Peripheral blood mononuclear cell (primary cell): Measurements from ENCODE around the genes B3GAT2, RIMS1 and CGAS.

DNA sequence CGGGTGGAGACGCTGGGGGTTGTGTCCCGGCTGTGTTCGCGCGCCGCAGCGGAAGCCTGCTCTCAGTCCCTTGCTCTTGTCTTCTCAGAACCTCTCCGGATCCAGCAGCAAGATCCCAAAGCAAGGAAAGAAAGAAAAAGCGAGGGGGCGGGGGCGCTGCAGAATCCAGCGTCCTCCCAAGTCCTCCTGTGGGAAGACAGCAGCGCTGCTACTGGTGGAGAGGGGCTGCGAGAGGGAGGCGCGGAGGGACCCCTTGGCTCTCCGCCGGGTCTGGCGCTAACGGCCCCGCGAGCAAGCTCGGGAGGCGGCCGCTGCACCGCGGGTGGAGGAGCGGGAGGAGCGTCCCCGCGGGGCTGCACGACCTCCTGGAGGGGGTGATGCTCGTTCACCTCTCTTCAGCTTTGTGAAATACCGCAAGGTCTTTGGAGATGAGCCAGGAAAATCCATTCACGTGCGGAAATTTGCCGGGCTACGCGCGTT, at the start of gene B3GAT2:
Gene B3GAT2 (minus strand): TSS at position 109 of the 480 bp plus-strand sequence.
- PRO-cap, 8 experiments, result no peak in any of the 8 experiments

DNA sequence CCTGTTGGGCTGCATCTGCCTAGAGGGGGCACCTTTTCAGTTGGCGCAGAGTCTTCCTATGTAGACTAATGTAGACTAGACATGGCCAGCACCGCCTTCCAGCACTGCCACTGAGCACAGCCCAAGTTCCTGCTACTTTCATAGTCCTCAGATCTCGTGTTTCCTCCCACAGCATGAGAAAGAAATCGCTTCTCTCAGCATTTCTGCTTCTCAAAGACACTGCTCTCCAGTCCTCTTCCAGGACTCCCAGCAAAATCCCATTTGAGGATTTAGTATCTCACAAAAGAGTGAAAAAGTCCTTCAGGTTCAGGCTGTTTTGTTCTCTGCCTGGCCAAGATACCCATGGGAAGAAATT, 35.6 kb downstream of the OGFRL1 start:
- PRO-cap, 8 experiments, result no peak in any of the 8 experiments

DNA sequence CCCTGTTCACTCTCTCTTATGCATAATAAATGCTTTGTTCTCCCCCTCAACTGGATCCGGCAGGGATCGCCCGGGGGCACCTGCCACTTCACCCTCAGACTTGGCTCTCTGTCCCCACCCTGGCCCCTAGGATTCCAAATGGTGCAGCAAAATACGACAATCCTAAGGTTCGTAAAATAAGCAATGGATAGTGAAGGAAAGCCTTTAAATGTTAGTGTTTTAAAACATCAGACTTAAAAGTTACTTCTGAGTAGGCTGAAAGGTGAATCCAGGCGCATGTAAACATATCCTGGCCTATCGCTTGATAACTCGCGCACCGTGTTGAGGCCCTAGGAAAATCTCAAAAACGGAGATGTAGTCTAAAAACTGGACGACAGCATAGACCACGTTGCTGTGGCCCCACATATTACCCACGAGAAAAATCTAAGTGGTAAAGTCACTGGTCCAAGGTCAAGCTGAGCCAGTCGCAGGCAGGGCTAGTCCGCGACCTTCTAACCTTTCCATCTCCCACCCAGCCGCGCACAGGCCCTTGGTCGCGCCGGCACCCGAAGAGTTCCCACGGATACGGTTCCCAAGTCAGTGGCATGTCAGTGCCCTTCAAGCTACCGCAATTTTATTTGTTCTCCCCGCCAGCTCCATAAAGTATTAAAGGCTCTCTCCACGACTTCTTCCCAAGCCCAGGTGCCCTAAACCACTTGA, 130.9 kb downstream of the OGFRL1 start:
- PRO-cap, 8 experiments, result no peak in any of the 8 experiments

DNA sequence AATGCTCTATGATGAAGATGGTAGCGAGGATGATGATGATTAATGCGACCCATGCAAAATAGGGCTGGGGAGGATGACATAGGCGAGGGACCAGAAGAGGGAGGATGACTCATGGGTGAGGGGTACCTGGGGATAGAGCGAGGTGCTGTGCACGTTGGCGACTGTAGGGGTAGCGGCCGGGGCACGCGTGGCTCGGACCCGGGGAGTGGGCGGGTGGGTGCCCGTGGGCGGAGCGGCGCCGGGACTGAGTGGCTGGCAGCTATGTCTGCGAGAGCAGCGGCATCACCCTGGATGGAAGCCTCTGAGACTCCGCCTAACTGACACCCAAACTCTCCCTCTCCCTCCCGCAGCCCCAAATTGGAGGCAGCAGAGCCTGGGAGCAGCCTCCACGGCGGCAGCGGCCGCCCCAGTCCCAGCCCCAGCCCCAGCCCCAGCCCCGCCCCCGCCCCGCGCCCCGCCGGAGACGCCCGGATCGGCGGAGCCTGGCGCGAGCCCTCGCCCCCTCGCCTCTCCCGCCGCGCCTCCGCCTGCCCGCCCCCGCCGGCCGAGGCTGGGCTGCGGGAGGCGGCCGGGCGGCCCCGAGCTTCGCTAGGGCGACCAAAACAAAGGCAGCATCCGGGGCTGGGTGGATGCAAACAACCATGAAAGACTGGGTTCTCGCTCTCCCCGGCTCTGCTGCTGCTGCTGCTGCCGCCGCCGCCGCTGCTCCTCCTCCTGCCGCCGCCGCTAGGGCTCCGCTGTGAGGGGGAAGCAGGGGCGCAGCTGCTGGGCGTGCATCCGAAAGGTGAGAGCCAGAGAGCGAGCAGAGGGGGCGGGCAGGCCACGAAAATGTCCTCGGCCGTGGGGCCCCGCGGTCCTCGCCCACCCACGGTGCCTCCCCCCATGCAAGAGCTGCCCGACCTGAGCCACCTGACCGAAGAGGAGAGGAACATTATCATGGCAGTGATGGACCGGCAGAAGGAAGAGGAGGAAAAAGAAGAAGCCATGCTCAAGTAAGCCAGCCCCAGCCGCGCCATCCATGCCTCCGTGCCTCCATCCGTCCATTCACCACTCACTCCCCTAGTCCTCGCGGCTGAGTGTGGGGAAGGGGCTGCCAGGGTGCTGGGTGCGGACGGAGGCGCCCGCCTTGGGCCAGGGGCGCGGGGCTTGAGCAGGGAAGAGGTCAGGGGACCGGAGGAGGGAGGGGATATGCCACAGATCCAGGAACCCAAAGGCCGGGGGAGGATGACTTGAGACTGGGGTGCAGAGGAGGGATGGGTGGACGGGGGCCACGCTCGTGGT, at the start of gene RIMS1:
Gene RIMS1 (plus strand): TSS at position 355 of the 1,281 bp plus-strand sequence.
- PRO-cap, 8 experiments, result peak in 2 of 8 experiments; most common minus-strand start position 711 of the sequence (in 2)

GRCh38 chr6:72638833-72639574, 17.1 kb downstream of the KCNQ5 start:
- PRO-cap, 8 experiments, result no peak in any of the 8 experiments

DNA sequence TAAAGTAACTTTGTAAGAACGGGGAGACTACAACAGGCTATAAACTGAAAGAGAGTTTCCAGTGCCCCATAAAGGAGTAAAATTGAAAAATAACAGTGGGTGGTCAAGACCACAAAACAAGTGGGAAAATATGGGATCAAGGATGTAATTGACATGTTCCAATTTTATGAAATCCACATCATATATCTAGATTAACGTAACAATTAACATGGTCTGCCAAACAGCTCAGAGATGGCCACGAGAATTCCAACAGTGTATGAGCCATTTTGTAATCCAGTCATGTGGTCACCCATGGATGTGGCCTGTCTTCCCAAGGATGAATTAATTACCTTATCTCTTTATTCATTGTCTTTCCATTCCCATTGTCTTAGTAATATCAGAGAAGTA, 194.6 kb downstream of the KCNQ5 start:
- PRO-cap, 8 experiments, result peak in 2 of 8 experiments; most common plus-strand start position 239 of the sequence (in 2)

GRCh38 chr6:73422376-73422831, 27.8 kb downstream of the DDX43 start:
- PRO-cap, 8 experiments, result peak in 8 of 8 experiments; most common minus-strand start chr6:73422548 (in 8)

GRCh38 chr6:73451784-73452544, at the start of gene CGAS:
Gene CGAS, minus strand, starts transcription at chr6:73452297.
- PRO-cap, 8 experiments, result peak in 8 of 8 experiments; most common plus-strand start chr6:73451900 (in 5); most common minus-strand start chr6:73452276 (in 6)

GRCh38 chr6:73517703-73518138, 3.1 kb downstream of the EEF1A1 start:
- PRO-cap, 8 experiments, result no peak in any of the 8 experiments

- PRO-cap, 8 experiments, result no peak in any of the 8 experiments
Observed at GRCh38 chr6:73887070-73887385, 191.0 kb downstream of the CD109 start.

GRCh38 chr6:75084790-75085911, 120.7 kb downstream of the COL12A1 start:
- PRO-cap, 8 experiments, result no peak in any of the 8 experiments

DNA sequence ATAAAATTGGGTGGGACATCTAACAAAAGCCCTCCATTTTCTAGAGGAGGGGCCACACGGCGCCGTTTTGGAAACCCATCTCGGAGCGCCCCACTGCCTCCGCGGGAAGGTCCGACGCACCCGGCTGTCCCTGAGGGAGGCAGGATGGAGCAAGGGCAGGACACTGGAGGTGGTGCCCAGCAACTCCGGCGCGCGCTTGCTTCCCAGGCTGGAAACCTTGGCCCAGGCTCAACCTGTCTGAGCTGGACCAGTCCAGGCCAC, 4.1 kb downstream of the COL12A1 start:
- PRO-cap, 8 experiments, result no peak in any of the 8 experiments

DNA sequence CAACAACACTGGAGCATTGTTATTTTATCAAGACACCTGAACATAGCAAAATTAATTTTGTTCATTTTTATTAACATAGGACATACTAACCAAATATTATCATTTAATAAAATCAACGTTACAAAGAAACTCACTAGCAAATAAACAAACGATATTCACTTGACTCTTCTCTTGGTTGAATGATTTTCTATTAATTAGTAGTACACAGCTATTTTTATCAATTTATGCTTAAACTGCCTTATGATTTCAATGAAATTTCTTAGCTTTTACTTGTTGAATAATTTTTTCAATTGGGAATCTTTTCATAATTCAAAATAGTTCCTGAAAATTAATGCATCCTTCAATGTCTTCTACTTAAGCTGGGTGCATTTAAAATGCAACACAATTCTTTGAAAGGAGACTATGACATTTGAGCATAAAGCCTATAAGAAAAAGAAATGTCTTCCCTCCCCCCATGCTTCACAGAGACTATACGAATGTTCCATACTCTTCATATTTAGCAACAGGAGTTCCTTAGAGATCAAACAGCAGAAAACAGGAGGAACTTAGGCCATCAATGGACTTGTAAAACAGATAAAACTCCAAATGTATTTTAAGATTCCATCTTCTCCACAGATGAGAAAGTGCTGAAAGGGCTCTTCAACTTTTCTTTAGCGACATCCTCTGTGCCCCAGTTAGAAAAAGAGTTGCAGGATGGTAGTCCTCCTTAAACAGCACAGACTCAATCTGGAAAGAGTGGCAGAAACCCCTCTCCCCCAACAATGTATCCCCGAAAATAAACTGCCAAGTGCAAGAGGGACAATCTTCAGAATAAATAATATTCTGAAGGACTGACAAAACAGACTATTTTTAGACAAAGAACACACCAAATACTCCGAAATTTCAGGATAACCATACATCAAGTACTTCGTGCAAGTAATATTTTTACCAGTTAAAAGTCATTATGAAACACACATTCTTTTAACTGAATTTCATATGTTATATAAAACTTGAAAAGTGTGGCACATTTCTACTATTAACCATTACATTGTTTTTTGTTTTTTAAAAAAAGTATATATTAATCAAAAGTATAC, 10.3 kb upstream of the COX7A2 start:
- PRO-cap, 8 experiments, result no peak in any of the 8 experiments

- PRO-cap, 8 experiments, result no peak in any of the 8 experiments
Observed at GRCh38 chr6:75607881-75608650, 6.4 kb downstream of the SENP6 start.

GRCh38 chr6:75889898-75890276, 140.8 kb downstream of the MYO6 start:
- PRO-cap, 8 experiments, result no peak in any of the 8 experiments

GRCh38 chr6:78605862-78606121, 261.6 kb upstream of the IRAK1BP1 start:
- PRO-cap, 8 experiments, result no peak in any of the 8 experiments

DNA sequence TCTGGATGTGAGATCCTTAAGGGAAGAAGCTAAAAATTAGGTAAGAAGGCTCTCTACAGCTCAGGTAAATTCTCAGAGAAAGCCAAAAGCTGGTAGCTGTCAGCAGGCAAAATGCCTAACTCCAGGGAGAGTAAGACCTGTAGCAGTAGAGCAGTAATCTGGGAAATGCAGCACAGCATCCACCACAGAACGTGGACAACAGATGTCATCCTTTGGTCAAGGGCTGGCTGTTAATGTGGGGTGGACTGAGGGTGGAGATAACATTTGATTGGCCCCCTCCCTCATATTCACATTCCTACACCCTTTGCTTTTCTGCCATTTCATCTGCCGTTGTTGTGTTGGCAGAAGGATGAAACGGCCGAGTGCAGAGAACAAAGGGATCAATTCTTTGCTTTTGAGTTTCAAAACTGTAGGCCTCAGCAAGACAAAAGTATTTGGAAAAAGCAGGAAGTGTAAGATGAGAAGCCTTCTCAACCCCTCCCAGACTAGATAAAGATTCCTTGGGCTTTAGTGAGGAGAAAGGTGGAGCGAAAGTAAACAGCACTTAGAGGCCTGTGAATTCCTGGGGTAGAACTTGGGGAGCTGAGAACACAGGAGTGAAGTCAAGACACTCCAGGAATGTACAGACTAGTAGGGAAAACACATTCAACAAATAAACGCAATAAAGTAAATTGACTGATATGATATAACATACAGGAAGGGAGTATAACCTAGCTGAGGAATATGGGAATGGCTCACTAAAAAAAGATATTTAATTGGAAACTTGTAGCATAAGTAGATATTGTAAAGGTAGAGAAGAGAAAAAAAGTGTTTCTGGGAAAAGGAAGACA, 74.3 kb upstream of the PHIP start:
- PRO-cap, 8 experiments, result no peak in any of the 8 experiments

- PRO-cap, 8 experiments, result no peak in any of the 8 experiments
Observed at GRCh38 chr6:79171083-79171282, 92.9 kb upstream of the PHIP start.

GRCh38 chr6:79180307-79180650, 102.2 kb upstream of the PHIP start:
- PRO-cap, 8 experiments, result no peak in any of the 8 experiments

DNA sequence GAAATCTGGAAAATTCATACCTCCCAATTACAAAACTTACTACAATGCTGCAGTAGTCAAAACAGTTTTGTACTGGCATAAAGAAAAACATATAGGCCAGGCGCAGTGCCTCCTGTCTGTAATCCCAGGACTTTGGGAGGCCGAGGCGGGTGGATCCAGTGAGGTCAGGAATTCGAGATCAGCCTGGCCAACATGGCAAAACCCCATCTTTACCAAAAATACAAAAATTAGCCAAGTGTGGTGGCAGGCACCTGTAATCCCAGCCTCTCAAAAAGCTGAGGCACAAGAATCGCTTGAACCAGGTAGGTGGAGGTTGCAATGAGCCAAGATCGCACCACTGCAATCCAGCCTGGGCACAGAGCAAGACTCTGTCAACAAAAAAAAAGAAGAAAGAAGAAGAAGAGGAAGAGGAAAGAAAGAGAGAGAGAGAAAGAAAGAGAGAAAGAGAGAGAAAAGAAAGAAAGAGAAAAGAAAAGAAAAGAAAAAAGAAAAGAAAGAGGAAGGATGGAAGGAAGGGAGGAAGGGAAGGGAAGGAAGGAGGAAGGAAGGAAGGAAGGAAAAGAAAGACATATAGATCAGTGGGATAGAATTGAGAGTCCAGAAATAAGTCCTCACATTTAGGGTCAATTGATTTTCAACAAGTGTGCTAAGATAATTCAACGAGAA, 34.1 kb upstream of the SH3BGRL2 start:
- PRO-cap, 8 experiments, result no peak in any of the 8 experiments